AG10803 (cell line): ENCODE measurements around a stretch of chr7.

GRCh38 chr7:155670397-155670879, 26.0 kb downstream of the RBM33 start:
- RRBS, result no CpG with 5 or more reads among the region's 5 CpGs

- RRBS, result no CpG with 5 or more reads among the region's 14 CpGs
Measured at GRCh38 chr7:155778123-155778919, 33.9 kb downstream of the SHH start.

DNA sequence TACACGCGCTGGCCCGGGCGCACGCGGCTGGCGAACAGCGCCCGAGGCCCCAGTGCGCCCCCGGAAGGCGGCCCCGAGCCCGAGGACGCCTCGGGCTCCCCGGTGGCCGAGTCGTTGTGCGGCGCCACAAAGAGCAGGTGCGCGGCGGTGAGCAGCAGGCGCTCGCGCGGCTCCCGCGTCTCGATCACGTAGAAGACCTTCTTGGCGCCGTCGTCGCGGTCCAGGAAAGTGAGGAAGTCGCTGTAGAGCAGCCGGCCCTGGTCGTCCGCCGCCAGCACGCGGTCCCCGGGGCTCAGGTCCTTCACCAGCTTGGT, 9.0 kb downstream of the SHH start:
- RRBS, result 4% methylated on average over 18 of the region's 45 CpGs

- RRBS, result 5% methylated on average over 1 of the region's 11 CpGs
Measured at GRCh38 chr7:155809355-155809596, 3.0 kb downstream of the SHH start.

DNA sequence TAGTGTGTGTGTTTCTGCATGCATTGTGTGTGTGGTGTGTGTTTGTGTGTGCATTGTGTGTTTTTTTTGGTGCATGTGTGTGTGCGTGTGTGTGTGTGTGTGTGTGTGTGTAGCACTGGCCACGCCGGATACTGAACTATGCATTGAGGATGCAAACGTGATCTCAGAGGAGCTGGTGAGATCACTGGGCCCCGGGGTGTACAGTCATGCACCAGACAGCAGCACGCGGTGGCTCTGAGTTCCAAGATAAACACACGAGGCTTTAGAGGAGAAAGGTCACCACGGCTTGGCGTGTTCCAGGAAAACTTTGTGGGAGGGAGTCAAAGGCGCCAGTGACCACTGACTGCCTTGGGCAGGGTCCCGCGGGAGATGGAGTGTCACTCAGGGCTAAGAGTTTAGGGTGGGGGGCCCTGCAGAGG, 106.7 kb upstream of the SHH start:
- RRBS, result 78% methylated on average over 3 of the region's 13 CpGs

DNA sequence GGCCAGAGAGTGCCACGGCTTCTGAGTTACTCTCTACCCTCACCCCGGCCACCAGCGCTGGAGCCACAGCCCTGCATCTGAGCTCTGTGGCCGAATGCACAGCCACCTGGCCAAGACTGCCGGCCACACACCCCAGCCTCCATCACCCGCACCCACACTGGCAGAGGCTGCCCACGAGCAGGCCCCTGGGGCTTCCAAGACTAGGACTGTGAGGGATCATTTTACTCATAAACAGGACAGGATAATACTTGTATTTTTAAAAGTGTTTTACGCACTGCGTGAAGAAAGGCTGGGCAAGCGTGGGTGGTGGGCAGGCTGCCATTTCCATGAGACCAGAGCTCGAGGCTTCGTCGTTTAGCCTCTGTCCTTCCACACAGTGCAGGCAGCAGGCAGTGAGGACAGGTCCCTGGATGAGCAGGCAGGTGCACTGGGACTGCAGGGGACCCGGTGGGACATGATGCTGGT, 35.6 kb upstream of the RNF32 start:
- RRBS, result 52% methylated on average over 4 of the region's 14 CpGs

- RRBS, result no CpG with 5 or more reads among the region's 7 CpGs
Measured at GRCh38 chr7:156608791-156609552, 31.6 kb upstream of the RNF32 start.

DNA sequence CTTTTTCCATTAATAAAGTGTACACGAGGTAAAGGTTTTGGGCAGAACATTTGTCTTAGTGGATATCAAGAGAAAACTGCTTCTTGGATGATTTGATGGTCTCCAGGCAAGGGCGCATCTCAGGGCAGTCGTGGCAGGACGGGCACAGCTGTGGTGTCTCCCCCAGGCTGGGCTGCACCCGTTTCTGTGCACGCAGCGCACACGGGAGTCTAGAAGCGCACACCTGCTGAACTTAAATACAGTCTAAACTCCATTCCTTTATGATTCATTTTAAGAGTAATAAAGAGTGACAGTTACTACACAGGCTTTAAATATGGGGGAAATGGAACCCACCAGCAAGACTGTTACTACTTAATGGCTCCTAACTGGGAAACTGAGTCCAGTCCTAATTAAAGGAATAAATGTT, 23.2 kb upstream of the RNF32 start:
- RRBS, result no CpG with 5 or more reads among the region's 9 CpGs

DNA sequence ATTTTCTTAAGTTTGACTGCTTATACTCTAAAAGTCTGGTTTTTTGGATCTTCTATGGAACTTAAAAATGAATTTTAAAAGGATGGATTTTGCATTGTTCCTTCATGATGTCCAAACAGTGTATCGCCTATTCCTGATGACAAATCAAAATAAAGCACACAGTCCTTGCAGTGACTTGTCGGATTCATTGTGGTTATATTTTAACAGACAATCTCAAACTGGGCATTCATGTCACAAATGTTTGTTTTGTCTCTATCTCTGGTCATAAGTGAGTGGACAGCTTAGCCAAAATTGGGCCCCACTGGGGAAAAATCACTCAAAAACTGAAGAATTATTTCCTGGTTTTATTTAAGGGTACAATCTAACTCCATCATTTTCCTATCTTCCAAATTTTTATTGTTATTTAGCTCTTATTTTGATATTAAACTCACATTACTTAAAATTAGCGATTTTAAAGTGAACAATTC, 74.8 kb downstream of the LMBR1 start:
- RRBS, result no CpG with 5 or more reads among the region's 3 CpGs

DNA sequence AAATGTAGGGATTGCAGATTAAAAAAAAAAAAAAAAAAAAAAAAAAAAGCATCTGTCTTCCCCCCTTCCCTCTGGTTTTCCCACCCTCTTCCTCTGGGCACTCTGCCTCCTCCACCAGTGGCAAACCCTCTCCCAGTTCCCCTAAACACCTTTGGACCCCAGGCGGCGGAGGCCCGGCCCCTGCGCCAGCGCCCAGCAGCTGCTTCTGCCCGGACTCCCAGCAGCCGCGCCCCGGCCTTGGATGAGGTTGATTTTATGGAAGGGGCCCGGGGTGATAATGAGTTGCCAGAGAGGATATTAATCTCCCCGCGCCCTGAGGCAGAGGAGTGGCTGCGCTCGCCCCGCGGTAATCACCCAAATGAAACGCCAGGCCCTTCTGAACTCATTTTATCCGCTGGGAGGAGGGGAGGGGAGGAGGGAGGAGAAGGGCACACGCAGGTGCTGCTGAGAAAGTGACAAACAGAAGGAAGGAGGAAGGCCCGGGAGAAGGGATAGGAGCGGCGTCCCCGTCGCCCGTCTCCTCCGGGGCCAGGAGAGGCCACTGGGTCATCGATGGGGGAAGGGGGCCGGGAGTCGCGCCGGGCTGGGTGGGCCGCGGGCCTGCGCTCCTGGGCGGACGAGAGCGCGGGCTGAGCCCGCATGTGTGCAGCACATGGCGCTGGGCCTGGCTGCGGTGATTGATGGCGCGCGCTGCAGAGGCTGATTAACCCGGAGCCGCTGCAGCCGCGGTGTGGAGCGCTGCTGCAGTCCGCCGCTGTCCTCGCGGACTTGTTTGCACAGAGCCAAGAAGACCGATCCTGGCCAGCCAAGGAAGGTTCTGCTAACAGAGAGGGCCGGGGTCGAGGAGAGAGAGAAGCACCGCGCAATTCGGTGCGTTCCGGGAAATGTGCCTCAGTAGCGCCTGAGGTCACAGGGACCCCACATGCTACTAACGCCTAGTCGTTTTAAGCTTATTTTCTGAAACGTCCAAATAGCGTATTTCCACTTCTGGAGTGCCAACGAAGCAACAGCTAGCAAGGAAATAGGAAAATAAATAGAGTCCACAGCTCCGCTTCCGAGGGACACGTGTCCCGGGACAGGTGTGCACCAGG, 6.6 kb downstream of the MNX1 start:
- RRBS, result 5% methylated on average over 17 of the region's 71 CpGs

DNA sequence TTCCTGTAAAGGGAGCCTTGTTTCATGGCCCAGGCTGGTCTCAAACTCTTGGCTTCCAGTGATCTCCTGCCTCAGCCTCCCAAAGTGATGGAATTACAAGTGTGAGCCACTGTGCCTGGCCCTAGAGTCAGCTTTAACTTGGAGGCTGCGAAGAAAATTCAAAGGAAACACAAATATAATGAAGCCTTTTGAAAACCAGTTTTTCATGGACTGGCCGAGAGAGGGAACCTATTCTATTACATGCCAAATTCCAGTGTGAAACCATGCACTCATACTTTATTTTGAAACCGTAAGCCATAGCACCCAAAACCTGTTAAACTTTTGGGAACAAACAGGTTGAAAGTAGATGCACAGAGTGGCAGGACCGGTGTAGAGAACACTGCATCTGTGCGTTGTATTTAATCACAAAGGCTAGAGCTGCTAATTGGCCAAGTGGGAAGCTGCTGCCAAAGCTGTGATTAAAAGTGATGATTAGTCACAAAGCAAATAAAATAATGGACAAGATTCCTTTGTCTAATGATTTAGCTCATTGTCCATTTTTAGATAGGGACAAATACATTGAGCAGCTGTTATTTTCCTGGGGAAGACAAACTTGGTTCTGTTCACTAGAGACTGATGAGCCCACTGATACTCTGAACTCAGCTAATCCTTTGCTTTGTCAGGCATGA, 19.5 kb downstream of the UBE3C start:
- RRBS, result no CpG with 5 or more reads among the region's 5 CpGs

- RRBS, result no CpG with 5 or more reads among the region's 9 CpGs
Measured at GRCh38 chr7:157192090-157192629, 53.4 kb downstream of the UBE3C start.

DNA sequence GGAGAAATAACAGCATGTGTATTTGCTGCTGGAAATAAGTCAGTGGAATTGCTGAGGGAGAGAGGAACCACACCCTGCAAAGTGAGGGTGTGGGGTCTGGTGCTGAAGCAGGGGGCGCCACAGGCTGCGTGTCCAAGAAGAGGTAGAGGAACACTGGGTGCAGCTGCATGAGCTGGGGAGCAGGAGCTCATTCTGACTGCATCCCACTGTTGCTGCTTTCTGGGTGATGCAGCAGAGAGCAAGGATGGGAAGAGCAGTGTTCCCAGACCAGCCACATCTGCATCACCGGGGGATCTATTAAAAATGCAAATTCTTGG, 97.2 kb upstream of the DNAJB6 start:
- RRBS, result no CpG with 5 or more reads among the region's 3 CpGs

- RRBS, result 58% methylated on average over 5 of the region's 6 CpGs
Measured at GRCh38 chr7:157286234-157286463, 50.7 kb upstream of the DNAJB6 start.

GRCh38 chr7:157337213-157337815, 510 bp downstream of the DNAJB6 start:
- RRBS, result 3% methylated on average over 13 of the region's 55 CpGs

DNA sequence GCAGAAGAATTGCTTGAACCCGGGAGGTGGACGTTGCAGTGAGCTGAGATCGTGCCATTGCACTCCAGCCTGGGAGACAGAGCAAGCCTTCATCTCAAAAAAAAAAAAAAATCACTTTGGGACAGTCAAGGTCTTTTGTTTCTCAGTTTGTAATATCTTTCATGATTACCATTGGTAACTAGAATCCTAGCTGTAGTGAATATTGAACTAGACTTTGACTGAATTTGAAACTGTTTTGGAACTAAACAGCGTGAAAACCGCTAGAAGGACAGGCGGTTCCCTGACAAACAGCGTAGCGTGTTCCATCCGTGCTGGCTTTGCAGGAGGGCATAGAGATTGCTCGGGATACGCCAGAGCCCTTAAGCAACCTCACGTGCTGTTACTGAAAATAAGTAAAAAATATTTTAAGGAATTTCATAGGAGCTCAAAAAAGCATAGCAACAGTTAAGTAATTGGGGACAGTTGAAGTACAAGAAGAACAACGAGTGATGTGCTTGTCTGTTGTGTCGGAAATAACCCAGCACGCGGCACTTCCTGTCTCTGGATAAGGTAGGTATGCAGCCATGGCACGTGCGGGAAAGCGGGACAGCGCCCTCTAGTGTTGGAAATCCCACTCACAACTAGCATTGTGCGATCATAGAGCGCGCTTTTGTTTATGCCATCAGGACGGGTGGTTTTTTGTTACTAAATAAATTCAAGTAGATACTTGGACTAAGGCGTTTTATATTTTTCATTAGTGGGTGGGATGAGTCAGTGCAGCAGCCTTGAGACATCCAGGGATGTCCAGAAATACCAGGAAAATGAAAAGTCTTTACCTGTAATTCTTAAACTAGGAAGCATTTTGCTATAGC, 50.2 kb downstream of the DNAJB6 start:
- RRBS, result no CpG with 5 or more reads among the region's 25 CpGs

- RRBS, result no CpG with 5 or more reads among the region's 6 CpGs
Measured at GRCh38 chr7:157388189-157388696, 51.4 kb downstream of the DNAJB6 start.

DNA sequence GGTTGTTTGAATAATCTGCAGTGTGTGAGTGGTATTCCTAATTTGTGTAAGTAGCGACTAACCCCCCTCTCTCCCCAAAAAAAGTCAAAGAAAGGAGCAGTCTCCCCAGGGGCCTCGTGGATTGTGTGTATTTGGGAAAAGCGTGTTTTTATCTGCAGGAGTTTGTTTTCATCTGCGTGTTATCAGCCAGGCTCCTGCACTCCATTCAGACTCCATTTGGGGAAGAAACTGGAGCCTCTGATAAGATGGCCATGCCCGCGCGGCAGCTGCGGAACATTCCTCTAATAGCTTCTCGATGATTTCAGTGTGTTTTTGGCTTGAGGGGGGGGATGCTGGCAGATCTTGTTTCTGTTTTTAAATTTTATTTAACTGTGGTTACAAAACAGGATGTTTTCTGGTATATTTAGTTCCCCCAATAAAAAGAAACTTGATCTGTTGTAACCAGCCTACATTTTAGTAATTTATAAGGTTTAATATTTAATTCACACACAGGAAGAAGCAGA, 61.5 kb downstream of the DNAJB6 start:
- RRBS, result no CpG with 5 or more reads among the region's 9 CpGs

DNA sequence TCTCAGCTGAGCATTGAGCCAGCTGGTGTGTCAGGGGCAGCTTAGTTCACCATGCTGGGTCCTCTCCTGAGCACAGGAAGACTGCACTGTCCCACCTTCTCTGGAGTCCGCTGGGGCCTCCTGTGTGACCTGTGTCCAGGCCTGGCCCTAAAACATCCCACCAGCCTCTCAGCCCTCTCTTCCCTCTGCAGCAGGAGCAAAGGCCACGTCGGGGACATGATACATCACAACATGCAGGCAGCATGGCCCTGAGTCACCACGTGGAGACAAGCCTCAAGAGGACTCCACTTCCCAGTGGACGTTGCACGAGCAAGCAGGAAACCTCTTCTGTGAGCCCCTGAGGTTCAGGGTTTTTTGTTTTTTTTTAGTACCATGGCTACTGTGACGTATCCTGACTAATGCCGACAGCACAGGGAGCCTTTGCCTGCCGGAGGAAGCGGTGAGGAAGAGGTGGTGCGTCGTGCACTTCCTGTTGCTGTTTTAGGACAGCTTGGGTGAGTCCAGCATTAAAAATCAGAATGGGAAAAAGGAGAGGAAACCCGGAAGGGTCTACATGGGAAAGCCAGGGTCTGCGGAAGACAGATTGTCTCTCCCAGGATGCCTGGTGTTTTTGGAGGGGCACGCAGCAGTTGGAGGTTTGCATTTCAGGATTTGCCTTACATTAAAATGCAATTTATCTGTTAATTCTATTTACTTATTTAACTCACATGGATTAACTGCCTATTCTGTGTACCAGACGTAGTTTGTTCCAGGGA, 166.0 kb downstream of the DNAJB6 start:
- RRBS, result 46% methylated on average over 4 of the region's 16 CpGs

- RRBS, result no CpG with 5 or more reads among the region's 5 CpGs
Measured at GRCh38 chr7:157642029-157642253, 305.1 kb downstream of the DNAJB6 start.